Fallopian tube (tissue), 1 donor: ENCODE measurements around a stretch of chr1.

GRCh38 chr1:200749677-200750182 is 11.0 kb downstream of the CAMSAP2 start:
- PRO-cap: no peak

DNA sequence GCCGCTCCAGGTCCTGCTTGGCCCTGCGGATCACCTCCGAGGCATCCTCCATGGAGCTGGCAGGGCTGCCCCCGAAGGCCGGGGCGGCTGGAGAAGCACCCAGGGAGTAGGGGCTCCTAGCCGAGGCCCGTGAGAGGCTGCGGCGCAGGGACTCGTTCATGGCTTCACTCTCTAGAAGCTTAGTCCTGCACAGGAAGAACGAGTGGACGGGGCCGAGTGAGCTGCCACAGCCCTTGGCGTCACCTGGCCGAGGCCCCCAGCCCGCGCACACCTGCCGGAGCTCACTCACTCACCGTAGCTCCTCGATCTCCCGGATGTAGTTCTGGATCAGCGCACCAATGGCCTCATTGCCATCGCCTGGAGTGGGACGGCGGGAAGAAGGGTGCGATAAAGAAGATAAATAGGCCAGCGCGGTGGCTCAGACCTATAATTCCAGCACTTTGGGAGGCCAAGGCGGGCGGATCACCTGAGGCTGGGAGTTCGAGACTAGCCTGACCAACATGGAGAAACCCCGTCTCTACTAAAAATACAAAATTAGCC is 23.0 kb downstream of the KIF21B start:
- PRO-cap: no peak

GRCh38 chr1:201172175-201172798 is 18.0 kb upstream of the TMEM9 start:
- PRO-cap: no peak

- PRO-cap: no peak
Measured at GRCh38 chr1:201184791-201185413, 5.7 kb upstream of the IGFN1 start.

- PRO-cap: no peak
Measured at GRCh38 chr1:201285544-201286270, 2.4 kb downstream of the PKP1 start.

DNA sequence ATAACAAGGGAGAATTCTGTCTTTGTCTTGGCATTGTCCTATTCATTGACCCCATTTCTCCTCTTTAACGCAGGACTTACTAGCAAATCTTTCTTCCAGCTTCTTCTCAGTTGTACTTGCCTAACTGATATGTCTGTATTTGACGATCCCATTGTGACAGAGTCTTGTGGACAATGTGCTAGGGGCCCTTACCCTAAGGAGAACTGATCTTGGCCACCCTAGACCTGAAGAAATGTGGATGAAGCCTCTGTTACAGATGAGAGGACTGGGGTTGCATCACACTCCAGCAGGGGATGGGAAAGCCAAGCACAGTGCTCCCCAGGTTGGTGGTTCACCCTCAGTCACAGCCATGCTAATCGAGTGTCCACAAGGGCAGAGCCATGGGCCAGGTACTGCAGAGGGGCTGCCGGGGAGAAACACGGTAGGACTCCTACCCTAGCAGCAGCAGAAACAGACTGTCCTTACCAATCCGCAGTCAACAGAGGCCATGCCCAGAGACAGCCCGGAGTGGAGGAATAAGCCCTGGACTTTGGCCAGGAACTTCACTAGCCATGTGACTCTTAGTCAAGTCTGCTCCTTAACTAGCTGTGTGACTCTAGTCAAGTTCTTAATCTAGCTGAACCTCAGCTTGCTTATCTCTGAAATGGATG is 15.5 kb downstream of the PKP1 start:
- PRO-cap: no peak

GRCh38 chr1:201309277-201309969 is 26.1 kb downstream of the PKP1 start:
- PRO-cap: no peak

DNA sequence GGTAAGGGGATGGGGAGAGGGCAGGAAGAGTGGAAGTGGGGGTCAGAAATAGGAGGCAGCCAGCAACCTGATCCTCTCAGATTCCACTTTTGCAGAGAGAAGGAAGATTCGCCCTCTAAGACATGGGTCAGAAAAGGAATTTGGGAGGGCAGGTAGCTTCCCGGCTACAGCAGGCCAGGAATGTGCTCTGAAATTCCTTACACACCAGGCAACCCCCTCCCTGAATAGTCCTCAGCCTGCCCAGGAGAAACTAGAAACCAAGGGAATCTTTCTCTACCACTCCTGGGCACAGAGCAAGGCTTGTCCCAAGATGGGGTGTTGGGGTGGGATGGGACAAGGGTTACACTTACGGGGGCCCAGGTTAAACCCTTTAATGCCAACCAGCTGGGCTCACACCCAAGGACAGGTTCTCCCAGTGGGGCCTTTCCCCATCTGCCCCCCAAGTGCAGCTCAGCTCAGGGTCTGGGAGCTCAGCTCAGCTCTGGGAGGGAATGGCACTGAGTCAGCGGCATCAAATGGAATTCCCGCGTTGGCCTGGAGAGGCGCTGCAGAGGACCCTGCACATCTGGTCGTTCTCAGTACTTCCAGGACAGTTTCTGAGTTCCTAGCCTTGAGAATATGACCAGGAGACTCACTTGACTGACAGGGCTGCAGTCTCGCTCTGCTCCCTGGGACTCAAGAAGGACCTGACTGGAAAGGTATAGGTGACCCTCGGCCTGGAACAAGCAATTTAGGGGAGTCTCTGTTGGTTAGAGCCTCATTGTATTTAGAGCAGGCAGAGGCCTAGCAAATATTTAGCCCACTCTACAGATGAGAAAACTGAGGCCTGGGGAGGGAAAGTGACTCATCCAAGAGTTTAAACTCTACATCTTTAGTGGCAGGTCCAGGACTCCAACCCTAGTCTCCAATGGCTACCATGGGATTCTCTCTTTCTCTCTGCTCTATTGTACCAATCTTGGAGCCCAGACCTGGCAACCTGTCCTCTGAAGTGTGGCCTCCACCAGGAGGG is 680 bp downstream of the TNNT2 start:
- PRO-cap: no peak

- PRO-cap: no peak
Measured at GRCh38 chr1:201382847-201383295, 5.4 kb upstream of the TNNT2 start.

- PRO-cap: no peak
Measured at GRCh38 chr1:201456590-201457456, 12.2 kb downstream of the PHLDA3 start.

DNA sequence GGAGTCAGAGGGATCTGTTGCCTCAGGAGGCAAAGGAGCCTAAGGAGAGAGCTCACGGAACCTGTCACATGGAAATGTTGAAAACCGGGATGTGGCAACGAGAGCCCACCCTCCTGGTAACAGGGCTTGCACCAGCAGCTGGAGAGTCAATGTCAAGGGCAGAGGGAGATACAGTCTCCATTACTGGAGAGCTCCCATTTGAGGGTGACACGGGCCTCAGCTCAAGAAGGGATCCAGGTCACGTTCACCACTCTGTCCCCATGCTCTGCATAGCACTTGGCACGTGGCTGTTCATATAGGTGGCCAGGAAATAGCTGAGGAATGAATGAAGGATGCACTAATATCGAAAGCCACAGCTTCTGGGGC is 8.5 kb downstream of the CSRP1 start:
- PRO-cap: no peak

DNA sequence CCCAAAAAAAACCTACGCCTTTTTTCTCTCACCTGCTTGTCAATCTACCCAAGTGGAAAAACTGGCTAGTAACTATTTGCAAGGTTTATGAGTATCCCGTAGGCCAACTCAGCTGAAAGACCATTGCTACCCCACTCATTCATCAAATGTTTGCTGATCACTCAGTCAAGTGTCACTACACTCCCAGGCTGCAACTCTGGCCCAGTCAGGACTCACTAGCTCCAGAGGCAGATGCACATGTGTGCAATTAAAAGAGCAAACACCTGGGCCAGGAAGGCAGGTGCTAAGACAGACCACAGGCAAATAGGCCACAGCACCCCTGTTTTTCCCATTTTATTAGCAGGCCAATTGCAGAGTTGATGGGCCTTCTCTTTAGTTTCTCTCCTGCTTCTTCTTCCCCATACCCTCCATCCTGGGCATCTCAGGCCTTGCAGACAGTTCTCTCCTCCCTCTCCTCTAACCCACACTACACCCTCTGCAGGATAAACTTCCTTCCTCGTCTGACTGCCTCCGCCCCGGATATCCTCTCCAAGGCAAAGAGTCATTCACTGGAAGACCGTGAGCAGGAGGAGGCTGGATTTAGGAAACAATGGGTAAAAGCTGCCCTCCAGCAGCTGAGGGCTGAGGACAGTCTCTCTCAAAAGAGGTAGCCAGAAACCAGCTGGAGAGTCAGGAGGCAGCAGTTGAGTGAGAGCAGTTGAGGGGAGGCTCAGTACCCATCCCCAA is 1.6 kb downstream of the CSRP1 start:
- PRO-cap: bidirectional peak, plus-strand start at position 548 of the sequence, minus-strand start at position 468 of the sequence

- PRO-cap: no peak
Measured at GRCh38 chr1:201554957-201555198, 16.0 kb downstream of the NAV1 start.

- PRO-cap: no peak
Measured at GRCh38 chr1:201597512-201598296, 58.8 kb downstream of the NAV1 start.

DNA sequence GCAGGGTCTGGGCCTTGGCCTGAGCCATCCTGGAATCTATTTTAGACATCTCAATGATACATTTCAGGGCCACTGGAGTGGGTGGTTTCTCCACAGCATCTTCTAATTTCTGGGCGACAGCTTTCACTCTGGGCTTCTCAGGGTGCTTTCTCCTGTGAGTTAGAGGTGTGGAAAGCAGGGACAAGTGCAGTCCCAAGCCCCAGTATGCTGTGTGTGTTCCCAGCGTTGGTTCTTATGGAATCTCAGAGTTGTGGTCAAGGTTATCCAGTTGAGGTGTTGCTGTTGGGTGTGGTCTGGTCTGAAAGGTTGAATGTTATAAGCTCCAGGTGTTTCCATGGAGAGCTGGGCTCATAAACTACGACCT is 117.2 kb downstream of the NAV1 start:
- PRO-cap: unidirectional peak, minus-strand start at position 206 of the sequence

GRCh38 chr1:201783240-201783949 is 45.6 kb upstream of the IPO9 start:
- PRO-cap: no peak

DNA sequence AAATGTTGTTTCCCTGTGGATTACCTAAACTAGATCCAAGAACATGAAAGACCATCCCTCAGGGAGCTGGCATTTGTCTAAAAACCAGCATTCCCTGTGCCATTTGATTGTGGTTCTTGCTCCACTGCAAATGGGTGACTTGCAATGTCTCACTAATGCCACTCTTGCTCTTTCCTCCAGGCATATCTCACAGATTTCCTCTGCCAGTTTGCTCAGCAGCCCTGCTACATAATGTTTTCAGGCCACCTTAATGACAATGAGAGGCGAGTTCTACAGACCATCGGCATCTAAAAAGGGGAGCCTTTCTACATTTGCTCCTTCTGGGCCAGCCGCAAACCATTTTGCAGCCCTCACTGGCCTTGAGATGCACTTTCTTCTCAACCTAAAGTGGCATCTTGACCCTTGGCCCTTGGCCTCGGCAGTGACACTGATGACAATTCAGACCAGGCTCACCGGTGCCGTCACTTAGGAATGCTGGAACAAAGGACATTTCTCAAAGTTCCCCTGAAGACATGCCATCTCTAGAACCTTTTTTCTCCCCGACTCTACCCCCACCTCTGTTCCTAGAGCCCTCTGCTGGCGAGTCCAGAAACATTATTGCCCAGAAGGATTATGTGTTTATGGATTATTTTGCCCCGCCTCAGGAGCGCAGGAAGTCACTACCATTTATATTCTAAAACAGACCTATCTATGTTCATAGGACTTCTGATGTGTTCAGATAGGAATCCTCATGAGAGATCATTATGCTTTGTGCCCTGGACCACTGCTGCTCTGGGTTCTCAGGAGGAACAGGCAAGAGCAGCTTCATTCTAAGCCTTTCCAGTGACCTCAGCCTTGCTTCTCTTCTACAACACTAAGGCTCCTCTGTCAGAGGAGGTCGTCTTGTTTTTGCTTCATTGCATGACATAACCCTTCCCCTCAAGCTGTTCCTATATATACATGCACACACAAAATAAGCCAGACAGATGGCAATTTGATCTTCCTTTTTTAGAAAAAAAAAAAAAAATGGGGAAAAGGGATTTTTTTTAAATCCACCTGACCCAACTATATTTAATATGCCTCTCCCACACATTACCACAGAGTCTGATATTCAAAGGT is 12.6 kb upstream of the SHISA4 start:
- PRO-cap: no peak

DNA sequence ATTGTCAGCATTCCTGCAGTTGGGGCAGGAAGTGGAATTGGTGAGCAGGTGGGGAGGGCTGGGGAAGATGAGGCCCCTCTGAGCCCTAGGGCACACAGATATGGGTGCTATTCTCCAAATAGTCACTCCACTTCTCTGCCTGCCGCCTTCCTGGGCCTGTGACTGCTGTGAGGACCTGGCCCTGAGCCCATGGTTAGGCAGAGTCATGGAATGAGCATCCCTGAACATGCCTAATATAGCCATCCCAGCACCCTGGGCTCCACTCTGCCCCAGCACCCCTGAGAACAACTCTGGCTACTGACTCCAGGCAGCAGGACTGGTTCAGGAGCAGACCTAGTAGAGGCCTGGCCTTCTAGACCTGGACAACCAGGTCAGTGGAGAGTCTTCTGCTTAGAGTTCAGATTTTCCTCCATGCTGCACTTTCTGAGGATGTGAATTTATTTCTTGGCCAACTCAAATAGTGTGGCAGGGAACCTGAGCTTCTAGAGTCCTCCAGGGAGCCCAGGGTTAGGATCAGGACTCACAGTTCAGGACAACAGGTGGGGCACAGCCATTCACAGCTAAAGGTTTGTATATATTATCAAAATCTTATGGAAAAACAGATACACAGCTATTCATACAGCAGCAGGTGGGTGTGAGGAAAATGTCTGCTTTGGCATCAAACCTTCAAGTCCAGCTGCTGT is 8.5 kb downstream of the SHISA4 start:
- PRO-cap: no peak

DNA sequence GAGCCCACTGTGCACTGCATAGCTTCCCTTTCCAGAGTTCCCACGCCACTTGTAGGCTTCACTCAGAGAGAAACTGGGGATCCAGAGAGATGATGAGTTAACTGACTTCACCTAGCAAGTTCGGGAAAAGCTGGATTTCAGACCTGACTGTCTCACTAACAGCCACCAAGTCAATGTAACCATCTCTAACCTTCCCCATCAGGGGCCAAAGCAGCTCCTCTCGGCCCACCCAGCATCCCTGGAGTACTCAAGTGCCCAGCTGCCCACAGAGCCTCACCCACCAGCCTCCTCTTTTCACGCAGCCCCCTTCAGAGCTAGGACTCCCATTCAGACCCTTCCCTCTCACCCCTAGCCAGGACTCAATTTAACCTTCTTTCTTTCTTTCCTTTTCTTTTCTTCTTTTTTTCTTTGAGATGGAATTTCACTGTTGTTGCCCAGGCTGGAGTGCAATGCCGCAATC is 15.2 kb downstream of the SHISA4 start:
- PRO-cap: no peak

- PRO-cap: no peak
Measured at GRCh38 chr1:201969592-201970643, 12.5 kb upstream of the RNPEP start.